ENCODE measurements around a stretch of chr16.

DNA sequence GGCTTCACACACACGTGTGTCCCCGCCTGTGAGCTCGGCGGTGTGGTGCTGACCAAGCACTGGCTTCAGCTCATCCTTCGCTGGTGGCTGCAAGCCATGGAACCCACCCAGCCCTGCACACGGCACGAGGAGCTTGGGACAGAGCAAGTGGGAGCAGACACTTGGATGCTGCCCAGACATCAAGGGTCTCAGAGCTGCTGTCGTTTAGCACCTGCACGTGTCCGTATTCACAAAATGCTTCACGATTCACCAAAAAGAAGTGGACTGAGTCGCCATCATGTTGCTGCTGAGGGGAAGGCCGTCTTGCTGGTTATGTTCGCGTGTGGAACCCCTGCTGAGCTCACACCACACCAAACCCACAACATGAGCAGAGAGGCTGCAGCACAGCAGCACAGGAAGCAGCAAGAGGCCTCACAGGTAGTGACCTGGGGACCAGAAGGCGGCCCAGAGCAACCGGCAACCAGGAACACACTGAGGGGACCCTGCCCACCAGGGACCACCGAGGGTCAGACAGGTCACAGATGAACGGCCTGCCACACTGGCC is 98.1 kb downstream of the ZNF778 start:
- PRO-cap, 2 experiments = no peak in any of the 2 experiments

DNA sequence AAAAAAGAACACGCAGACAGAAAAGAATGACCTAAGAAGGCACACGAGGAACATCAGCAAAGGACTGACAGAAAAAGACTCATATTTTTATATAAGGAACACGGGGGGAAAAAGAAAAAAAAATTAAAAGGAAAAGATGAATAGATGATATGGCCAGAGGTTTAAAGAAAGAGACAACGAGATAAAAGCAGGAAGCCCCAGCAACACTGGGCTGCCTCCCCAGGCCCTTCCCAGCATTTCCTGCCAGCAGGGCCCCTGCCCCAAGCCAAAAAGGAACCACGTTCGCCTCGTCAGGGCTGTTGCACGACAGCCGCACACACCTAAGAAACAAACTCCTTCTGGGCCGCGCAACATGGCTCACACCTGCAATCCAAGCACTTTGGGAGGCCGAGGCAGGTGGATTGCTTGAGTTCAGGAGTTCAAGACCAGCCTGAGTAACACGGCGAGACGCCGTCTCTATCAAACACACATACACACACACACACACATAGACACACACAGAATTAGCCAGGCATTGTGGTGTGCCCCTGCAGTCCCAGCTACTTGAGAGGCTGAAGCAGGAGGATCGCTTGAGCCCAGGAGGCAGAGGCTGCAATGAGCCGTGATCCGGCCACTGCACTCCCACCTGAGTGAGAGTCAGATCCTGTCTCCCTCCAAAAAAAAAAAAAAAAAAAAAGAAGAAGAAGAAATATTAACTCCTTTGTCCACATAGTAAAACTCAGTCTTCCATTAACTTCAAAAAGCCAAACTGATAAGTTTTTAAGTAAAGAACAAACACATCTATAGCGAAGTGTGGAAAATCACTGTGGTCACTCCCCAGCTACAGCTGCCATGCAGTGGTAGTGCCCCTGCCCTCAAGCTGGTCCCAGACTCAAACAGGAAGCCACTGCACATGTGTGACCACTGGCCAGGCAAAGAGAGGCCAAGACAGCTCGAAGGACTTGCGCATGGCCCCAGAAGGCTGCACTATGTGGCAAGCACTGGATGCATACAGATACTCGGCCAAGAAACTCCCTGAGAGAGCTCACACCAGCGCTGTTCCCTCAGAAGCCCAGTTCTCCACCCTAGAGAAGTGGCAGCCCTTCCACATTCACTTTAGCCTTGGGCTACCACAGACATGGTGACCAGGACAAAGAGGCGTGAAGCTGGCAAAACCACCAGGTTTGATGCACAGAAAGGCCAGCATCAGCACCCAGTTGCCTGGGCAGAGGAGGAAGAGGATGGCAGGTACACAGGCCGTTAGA is 82.7 kb downstream of the ANKRD11 start:
- PRO-cap, 2 experiments = no peak in any of the 2 experiments

GRCh38 chr16:89413772-89414313 is 76.5 kb downstream of the ANKRD11 start:
- PRO-cap, 2 experiments = peak in 1 of 2 experiments; most common minus-strand start chr16:89414098 (in 1)

- PRO-cap, 2 experiments = no peak in any of the 2 experiments
Observed at GRCh38 chr16:89437492-89438604, 52.5 kb downstream of the ANKRD11 start.

DNA sequence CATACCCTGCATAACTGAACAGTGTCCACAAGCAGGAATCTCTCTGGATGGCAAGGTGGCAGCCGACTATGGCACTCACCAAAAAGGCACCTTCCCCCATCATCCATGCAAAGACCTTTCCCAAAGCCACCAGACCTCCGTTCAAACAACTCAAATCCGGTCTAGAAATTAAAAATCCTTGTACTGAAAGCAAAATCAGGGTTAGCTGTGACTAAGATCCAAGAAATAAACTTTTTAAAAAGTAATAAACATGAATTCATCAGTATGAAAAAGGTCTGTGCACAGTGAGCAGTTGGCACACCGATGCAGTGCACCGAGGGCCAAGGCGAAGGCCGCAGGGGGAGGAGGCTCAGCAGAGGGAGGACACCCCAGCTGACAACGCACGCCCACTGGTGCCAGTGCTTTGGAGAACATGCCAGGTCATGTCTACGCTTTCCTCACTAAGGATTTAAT is 48.5 kb downstream of the ANKRD11 start:
- PRO-cap, 2 experiments = no peak in any of the 2 experiments

DNA sequence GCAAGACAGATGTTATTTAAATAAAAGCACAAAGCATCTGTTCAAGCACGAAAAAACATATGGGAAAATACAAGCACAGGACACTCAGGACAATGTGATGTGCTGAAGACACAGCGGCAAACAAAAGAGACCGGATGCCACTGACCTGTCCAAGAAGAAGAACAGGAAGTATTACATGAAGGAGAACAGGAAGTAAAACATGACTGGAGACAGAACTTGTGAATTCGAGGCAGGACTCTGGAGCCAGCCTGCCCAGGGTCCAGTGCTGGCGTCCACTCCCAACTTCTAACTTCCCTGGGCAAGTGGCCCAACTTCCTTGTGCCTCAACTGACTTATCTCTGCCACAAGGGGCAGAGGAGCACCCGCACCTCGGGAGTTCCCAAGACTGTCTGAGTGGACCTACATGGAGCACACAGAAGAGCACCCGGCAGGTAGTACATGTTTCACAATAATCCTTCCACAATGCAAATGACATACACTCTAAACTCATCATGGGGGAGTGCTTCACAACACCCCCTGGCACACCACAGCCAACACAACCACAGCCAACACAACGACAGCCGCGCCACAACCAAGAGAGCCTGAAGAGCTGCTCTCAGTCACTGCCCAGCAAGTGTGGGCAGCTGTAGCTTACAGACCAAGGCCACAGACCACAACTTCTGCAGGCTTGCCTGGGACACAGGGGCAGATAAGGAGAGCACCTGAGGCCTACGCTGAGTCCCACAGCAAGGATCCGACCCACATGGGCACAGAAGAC is 36.6 kb downstream of the ANKRD11 start:
- PRO-cap, 2 experiments = no peak in any of the 2 experiments

- PRO-cap, 2 experiments = no peak in any of the 2 experiments
Observed at GRCh38 chr16:89530512-89530993, 22.4 kb downstream of the SPG7 start.

- PRO-cap, 2 experiments = no peak in any of the 2 experiments
Observed at GRCh38 chr16:89540747-89541217, 19.7 kb upstream of the RPL13 start.

DNA sequence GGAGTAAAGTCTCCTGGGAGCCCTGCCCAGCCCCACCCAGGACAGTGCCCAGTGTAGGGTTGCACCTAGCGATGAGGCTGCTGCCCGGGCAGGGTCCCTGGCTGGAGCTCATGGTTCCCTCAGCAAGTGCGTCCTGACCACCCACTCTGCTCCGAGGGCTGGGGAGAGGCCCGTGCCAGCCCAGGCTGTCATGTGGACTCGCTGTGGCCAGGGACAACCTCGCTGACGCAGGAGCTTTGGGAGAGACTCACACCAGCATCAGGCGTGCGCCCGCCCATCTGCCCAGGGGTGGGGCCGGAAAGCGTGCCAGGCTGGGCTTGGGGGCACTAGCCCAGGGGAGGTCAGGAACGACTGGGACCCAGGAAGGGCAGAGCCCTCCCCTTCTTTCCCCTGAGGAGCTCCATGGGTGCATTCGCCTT is 19.7 kb downstream of the DPEP1 start:
- PRO-cap, 2 experiments = no peak in any of the 2 experiments

- PRO-cap, 2 experiments = no peak in any of the 2 experiments
Observed at GRCh38 chr16:89695667-89696076, 5.8 kb downstream of the SPATA2L start.

- PRO-cap, 2 experiments = no peak in any of the 2 experiments
Observed at GRCh38 chr16:89696077-89697085, 5.1 kb downstream of the SPATA2L start.

DNA sequence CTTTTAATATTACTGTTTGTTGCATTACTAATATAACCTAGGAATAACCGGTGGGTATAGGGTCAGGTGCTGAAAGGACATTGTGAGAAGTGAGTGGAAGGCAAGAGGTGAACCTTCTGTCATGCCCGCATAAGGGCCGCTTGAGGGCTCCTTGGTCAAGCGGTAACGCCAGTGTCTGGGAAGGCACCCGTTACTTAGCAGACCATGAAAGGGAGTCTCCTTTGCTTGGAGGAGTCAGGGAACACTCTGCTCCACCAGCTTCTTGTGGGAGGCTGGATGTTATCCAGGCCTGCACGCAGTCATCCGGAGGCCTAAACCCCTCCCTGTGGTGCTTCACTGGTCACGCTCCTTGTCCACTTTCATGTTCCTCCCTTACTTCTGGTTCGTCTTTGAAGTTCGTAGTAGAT is 2.4 kb upstream of the FANCA start:
- PRO-cap, 2 experiments = no peak in any of the 2 experiments

DNA sequence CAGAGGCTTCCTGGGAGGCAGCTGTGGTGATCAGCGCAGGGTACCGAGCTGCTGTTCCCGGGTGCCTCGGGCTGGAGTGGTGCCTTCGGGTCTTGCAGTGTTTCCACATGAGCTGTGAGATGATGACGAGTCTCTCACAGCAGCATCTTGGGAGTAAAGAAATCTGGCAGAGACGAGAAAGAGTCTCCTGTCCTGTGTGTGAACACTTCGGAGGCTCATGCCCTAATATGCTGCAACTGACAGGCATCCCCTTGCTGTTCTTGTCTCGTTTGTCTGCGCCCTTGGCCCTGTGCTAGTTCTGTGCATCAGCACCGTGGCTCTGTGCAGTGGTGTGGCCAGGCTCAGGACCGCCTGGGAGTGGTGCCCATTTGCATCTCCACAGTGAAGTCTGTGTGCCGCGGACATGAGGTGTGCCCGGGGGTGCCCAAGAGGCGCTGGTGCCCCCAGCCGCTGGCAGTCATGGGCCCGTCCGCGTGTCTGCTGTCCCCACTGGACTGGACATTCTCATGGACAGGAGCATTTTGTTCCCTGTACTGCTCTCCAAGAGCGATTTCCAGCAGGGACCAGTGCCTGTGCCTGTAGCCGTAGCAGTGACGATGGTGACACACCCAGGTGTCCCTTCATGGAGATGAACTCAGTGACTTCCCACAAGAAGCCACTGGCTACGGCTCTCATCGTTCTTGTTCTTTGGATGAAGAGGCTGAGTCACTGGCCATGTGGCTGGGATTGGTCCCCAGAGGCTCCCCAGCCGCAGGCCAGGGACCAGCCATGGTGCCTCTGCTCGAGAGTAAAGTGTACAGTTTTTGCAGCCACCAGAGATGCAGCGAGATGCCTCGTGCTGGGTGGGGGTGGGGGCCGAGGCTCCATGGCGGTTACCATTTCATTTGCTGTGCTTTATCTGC is 13.1 kb upstream of the MC1R start:
- PRO-cap, 2 experiments = no peak in any of the 2 experiments

DNA sequence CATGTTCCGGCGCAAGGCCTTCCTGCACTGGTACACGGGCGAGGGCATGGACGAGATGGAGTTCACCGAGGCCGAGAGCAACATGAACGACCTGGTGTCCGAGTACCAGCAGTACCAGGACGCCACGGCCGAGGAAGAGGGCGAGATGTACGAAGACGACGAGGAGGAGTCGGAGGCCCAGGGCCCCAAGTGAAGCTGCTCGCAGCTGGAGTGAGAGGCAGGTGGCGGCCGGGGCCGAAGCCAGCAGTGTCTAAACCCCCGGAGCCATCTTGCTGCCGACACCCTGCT is 12.4 kb downstream of the TUBB3 start:
- PRO-cap, 2 experiments = no peak in any of the 2 experiments

DNA sequence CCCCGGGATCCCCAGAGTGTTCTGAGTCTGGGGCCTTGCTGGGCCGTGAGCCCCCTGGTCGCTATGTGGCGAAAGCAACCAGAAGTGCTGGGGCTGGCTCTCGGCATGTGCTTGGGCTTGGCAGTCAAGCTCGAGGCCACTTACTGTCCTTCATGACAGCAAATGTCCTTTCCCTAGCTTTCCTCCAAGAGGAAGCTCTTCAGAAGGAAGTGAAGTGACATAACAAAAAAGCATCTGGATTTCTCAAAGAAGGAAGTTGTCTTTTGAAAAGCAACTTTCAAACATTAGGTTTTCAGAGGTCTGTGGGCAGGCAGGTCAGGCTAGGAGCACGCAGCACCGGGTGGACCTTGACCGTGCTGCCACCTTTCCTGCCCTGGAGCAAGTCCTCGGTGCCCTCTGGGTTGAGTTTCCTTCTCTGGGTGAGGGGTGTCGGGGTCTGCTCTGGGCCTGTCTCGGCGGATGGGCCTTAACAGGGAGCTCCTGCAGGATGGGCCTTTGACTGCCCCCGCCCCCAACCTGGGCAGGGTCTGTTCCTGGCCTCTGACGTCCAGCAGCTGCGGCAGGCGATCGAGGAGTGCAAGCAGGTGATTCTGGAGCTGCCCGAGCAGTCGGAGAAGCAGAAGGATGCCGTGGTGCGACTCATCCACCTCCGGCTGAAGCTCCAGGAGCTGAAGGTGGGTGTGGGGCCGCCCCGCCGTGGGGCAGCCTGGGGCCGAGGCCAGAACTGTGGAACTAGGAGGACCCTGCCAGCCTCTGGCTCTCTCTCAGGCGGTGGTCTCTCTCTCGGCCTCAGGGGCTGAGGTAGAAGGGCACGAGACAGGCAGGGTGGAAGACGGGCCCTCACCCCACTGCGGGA is 8.7 kb downstream of the DEF8 start:
- PRO-cap, 2 experiments = no peak in any of the 2 experiments

- PRO-cap, 2 experiments = no peak in any of the 2 experiments
Observed at GRCh38 chr16:90020724-90021620, 1.5 kb upstream of the GAS8 start.

DNA sequence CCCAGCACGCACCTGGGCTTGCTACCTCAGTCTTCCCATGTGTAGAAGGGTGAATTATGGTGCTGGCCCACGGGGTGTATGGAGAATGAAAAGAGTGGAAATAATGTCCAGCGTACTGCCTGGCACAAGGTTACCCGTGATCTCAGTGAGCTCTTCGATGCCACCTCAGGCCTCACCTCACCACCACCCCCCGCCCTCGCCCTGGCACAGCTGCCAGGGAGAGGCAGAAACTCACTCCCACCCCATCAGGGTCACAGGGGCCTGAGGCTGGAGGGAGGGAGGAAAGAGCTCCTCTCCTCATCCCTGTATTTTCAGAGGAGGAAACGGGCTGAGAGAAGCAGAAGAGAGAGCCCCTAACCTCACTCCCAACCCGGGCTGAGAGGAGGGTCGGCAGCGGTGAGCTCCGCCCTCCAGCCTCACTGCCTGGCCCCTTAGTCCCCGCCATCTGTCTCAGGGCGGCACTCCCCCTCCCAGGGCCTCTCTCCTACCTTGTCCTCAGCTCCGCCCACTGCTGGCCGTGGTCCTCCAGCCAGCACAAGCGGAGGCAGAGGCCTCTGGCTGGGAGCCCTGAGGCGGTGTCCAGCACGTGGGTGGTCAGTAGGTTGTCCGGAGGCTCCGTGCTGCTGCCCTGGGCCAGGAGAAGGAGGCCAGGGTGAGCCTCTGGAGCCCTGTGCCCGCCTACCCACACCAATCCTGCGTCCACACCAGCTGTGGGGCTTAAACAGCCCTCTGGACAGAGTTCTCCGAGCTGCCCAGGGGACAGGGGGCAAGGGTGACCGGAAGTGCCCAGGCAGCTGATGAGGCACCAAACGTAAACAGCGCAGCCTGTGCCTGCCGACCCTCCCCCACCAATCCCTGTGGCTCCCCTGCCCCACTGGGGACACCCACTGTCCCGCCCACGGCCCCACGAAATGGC is 24.2 kb downstream of the GAS8 start:
- PRO-cap, 2 experiments = no peak in any of the 2 experiments